Skeletal muscle cell (primary cell): Measurements from ENCODE around the gene DNAAF8.

DNA sequence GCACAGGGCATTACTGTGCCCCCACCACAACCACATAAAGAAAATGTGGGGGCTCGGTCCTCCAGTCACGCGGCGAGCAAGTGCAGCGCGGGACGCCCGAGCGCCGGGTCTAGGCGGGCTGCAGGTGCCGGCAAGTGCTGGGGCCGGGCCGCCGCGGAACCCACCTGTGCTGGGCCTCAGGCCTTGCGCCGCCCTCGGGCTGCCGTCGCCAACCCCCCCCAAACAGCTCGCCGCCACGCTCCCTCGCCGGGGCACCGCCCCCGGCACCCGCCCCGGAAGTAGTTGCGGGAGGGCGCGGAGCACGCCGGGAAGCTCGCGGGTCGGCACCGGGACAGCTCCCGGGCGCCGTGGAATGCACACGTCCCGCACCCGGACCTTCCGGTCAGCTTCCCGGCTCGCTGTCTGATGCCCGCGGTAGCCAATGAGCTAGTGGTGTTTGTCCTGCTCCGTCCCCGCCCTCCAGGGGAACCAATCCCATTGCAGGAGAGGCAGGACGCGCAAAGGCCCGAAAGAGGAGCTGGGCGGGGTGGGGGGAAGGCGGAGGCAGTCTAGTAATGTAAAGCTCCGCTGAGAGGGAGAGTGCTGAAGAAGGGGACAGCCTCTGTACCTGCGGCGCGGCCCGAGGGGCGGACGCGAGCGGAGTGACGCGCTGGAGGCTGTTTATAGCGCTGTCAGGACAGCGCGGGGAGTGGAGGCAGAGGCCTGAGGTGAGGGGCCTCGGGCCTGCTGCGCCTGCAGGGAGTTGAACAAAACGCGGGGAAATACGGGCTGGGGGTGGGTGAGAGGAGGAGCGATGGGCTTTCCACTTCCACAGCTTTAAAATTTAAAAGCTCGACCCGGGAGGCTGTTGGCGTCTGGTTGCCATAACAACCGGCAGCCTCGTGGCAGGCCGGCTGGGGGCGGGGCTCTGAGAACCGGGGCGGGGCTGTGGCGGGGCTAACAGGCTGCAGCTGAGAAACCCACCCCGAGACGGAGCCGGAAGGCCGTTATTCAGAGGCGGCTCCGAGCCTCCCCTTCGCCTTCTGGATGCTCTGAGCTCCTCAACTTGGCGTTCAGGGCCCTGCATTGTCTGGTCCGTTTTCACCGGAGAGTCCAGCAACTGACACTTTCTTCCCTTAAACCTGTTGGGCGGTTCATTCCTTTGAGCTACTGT lies at the start of gene DNAAF8:
Gene DNAAF8 (plus strand): TSS at position 546 of the 1,153 bp plus-strand sequence.
- RRBS: under 1% methylated on average over 7 of the region's 98 CpGs

- RRBS: no CpG with 5 or more reads among the region's 8 CpGs
Observed at GRCh38 chr16:4803518-4803867, 1.1 kb upstream of the ROGDI start.

GRCh38 chr16:4857704-4858247 lies 10.5 kb downstream of the UBN1 start:
- RRBS: no CpG with 5 or more reads among the region's 6 CpGs

DNA sequence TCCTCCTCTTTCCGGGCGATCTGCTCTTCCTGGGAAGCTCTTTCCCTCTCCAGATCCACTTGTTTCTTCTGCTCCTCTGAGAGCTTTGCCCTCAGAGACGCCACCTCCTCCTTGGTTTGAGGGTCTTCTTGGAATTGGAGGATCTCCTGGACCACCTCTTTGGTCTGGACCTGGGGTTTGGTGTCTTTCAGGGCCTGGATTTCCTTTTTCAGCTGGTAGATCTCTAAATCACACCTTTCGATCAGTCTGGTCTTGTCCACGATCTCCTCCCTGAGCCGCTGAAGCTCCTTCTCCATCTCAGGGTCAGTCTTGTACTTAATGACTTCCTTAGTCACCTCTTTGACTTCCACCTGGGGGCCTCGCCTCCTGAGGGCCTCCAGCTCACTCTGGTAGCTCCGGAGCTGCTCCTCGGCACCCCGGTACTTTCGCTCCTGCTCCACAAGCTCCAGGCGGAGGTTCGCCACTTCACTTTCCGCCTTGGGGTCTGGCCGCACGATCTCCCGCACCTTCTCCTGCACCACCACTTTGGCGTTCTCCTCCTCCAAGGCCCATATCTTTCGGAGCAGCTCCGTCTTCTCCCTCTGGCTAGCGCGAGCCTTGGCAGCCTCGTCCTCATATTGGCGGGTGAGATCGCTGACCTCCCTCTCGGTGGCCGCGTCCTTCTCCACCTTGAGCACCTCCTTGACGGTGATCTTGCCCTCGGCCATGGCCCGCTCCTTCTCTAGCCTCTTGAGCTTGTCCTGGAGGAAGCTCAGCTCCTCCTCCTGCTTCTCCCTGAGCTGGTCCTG lies 37.5 kb downstream of the UBN1 start:
- RRBS: no CpG with 5 or more reads among the region's 31 CpGs

GRCh38 chr16:4888696-4889111 lies 41.4 kb downstream of the UBN1 start:
- RRBS: 74% methylated on average over 6 of the region's 6 CpGs

GRCh38 chr16:4943127-4943750 lies 6.3 kb upstream of the PPL start:
- RRBS: no CpG with 5 or more reads among the region's 19 CpGs

- RRBS: no CpG with 5 or more reads among the region's 4 CpGs
Observed at GRCh38 chr16:4976633-4977018, 18.5 kb downstream of the SEC14L5 start.

- RRBS: 20% methylated on average over 1 of the region's 17 CpGs
Observed at GRCh38 chr16:4981798-4982472, 23.8 kb downstream of the SEC14L5 start.

DNA sequence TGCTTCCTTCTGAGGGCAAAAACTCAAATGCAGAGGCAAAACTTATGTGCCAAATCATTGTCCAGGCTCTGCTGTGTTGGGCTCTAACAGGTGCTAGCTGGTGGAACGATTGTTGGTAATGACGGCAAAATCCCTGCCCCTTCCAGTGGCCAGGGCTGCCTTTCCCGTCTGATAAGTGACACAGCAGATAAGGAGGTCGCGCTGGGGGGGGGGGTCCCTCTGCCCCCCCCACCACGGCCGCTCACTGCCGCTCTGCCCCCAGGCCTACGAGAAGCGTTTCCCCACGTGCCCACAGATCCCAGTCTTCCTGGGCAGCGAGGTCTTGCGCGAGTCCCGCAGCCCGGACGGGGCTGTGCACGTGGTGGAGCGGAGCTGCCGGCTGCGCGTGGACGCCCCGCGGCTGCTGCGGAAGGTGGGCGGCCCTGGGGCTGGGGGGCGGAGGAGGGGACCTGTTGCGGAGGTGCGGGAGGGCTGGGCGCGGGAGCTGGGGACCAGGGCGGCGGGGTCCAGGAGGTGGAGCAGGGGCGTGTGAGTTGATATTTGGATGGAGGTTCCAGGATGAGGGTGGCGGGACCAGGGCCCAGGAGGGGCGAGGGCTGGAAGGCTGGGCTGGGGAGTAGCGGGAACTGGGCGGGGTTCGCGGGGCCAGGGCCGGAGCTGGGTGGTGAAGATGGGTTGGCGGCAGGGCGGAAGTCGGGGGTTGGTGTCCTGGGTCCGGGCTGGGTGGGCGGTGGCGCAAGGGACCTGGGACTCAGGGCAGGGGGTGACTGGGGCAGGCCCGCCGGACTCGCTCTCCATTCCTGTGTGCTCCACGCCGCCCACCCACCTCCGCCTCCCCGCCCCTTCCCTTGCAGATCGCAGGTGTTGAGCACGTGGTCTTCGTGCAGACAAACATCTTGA lies 29.4 kb downstream of the SEC14L5 start:
- RRBS: 4% methylated on average over 13 of the region's 58 CpGs

- RRBS: no CpG with 5 or more reads among the region's 15 CpGs
Observed at GRCh38 chr16:5082515-5083309, 11.1 kb downstream of the ALG1 start.

GRCh38 chr16:5450137-5451008 lies 352.8 kb upstream of the EEF2KMT start:
- RRBS: no CpG with 5 or more reads among the region's 15 CpGs

GRCh38 chr16:5616127-5616562 lies 402.7 kb upstream of the RBFOX1 start:
- RRBS: no CpG with 5 or more reads among the region's 19 CpGs

DNA sequence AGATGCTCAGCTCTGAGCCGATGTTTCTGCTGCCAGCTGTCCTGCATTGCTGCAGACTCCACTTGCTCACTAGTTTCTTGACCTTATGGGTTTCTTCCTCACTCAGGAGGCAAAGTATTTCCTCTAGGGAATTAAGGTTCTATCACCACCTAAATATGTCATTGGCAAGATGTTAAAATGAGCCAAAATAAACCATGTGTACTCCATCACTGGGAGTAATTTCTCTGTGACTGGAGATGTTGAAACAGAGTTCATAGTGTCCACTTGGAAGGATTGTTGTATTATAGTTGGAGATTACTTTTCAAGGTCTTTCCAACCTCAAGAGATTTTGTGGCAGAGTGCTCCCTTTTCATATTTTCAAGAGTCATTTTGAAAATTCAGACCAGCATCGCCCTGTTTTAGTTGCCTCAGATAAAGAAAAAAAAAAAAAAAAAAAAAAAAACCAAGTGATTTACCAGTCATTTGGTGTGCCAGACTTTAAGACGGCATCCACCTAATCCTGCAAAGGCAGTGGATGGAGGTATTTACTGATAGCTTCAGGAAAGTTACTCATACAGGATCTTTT lies 1255.1 kb downstream of the TMEM114 start:
- RRBS: no CpG with 5 or more reads among the region's 3 CpGs

DNA sequence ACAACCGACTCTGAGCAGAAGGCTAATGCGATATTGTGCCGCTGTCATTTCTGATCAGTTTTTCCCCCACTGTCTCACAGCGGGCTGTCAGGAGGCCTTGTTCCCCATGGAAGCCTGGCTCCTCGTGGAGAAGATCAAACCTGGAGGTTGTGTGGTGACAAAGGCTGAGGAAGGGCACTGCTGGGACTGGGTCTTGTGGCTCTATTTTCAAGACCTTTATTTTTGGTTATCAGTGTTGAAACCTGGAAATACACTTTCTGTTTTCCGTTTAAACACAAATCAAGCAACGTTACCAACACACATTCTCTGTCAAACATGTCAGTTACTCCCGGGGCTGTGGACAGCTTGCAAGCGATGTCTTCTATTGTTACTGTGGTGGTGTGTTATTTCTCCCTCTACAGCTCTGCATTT lies 1245.4 kb downstream of the TMEM114 start:
- RRBS: no CpG with 5 or more reads among the region's 9 CpGs

GRCh38 chr16:8113151-8113516 lies 477.2 kb downstream of the TMEM114 start:
- RRBS: no CpG with 5 or more reads among the region's 2 CpGs

GRCh38 chr16:8551314-8551889 lies 38.9 kb downstream of the TMEM114 start:
- RRBS: no CpG with 5 or more reads among the region's 2 CpGs

DNA sequence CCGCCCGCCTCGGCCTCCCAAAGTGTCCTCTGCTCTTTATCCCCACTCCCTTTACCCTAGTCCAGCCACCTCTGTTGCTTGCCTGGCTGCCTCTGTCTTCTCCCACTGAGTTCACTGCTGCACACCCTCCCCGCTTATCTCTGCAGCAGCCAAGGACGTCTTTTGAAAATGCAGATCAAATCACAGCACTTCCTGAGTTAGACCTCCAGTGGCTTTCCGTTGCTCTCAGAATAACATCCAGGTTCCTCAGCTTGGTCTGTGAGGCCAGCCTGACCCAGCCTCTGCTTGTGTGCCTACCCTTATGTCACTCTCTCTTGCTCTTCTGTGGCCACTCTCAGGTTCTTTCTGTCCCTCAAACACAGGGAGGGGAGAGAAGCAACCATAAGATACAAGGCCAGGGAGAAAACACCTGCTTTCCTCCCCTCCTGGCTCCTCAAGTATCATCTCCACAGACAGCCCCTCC lies 5.5 kb downstream of the METTL22 start:
- RRBS: no CpG with 5 or more reads among the region's 6 CpGs

DNA sequence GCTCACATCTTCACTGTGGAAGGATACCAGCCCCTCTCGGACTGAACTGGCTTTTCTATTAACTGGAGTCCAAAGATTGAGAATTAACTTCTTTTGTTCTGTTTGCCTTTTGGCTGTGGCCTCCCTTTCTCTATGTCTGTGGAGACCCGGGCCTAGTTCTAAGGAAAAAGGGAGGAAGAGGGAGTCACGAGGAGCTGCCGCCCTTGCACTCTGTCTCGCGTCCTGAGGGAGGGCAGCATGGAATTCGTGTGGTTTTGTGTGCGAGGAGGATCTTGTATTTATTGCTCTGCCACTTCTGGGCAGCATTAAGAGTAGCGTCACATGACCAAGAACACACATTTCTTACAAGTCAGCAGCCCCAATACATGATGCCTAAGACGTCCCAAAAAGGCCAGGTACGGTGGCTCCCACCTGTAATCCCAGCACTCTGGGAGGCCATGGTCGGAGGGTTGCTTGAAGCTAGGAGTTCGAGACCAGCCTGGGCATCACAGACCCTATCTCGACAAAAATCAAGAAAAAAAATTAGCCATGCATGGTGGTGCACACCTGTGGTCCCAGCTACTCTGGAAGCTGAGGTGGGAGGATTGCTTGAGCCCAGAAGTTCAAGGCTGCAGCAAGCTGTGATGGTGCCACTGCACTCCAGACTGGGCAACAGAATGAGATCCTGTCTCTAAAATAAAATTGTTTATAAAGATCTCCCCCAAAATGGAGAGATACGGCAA lies 23.8 kb downstream of the METTL22 start:
- RRBS: no CpG with 5 or more reads among the region's 15 CpGs

DNA sequence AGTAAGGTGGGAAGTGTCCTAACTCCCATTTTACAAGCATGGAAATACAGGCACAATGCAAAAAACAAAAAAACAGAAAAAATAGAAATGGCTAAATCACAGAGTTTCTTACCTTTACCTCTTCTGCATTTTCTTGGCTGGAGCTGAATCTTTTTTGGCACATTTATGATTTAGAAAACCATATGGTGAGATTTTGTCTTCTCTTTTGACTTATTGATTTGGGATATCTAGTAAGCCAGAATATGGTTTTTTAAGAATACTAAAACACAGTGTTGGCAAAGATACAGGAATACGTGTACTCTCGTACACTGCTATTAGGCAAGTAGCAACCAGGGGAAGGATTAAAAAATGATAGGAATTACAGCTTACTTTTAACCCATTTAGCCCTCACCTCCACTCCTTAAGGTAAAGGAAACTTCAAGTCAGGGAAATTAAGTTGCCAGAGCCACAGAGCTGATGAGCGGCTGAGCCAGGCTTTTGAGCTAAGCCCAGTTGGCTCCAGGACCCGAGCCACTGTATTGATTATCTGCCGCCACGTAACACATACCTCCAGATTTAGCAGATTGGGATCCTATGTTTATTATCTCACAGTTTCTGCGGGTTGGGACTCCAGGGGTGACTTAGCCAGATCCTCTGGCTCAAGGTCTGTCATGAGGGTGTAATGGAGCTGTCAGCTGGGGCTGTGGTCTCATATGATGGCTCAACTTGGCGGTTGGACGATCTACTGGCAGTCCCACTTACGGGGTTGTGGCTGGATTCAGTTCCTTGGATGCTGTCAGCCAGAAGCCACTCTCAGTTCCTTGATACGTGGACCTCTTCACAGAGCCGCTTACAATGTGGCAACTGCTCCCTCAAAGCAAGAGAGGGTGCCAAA lies 57.5 kb downstream of the TMEM186 start:
- RRBS: no CpG with 5 or more reads among the region's 12 CpGs

DNA sequence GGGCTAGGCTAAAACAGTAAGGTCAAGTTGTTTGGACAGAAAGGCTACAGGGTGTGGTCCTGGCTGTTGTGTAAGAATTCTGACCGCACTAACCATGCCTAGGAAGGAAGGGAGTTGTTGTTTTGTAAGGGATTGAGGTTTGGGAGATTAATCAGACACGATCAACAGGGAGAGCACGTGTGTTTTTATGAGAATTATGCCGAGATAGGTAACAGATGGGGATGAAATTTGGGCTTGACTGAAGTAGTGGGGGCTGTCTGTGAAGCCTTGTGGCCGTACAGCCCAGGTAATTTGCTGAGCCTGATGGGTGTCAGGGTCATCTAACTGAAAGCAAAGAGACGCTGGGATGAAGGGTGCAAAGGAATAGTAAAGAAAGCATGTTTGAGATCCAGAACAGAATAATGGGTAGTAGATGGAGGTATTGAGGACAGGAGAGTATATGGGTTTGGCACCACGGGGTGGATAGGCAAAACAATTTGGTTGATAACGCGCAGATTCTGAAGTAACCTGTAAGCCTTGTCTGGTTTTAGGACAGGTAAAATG lies 33.6 kb downstream of the CARHSP1 start:
- RRBS: no CpG with 5 or more reads among the region's 9 CpGs